ENCODE measurements around a stretch of chr13.

- PRO-cap, result no peak
Measured at GRCh38 chr13:40453129-40453674, 213.2 kb downstream of the FOXO1 start.

GRCh38 chr13:40470541-40471074, 195.8 kb downstream of the FOXO1 start:
- PRO-cap, result no peak

DNA sequence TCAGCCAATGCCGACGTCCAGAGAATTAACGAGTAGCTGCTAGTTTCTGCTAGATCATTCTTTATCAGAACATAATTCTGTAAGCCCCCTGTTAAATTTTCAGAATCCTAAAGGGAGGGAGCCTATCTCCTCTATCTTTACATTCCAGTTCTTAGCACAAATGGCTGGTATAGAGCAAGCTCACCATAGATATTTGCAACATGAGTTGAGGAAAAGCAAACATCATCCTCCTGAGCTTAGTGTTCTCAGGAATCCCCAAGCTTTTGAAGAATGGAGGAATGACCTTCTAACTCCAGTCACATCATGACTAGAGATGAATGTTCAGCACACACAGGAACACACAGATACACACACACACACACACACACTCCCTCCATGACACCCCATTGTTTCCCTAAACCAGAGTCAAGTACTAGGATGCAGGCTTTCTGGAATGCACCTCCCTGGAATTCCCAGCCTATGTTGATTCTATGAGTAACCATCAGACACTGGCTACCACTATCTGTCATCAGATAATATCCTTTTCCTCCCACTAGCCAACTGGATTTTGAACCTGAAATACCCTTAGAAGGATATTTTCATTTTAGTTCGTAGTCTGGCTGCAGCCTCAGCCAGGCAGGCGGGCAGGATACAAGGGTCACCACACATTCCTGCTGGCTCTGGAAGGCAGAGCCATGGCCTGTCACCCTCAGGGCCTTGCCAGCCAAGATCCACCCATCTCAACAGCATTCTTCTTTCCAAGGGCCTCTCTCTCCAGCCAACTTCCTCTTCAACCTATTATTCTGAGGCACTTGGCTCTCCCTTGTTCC, 162.4 kb downstream of the FOXO1 start:
- PRO-cap, result no peak

GRCh38 chr13:40569063-40569428, 97.4 kb downstream of the FOXO1 start:
- PRO-cap, result no peak

DNA sequence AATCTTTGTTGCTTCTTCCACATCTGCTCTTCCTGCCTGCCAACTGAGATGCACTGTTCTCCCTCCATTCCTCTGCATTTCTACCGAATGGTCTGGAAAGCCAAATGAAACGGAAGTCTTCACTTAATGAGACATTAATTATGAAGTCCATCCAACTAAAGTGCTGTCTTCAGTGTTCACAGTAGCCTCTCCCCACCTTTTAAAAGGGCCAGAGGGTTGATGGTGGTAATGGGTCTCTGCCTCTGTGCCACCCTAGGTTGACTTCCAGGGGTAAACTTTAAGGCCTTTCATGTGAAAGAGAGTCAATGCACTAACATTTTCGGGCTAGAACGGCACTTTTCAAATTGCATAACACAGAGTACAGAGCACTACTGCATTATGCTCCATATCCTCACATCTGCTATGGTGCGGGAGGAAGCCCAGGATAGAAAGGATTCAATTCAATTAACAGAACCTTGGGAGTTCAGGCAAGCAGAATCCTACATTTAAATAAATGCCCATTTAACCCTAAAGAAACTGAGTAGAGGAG, 78.7 kb downstream of the FOXO1 start:
- PRO-cap, result no peak

DNA sequence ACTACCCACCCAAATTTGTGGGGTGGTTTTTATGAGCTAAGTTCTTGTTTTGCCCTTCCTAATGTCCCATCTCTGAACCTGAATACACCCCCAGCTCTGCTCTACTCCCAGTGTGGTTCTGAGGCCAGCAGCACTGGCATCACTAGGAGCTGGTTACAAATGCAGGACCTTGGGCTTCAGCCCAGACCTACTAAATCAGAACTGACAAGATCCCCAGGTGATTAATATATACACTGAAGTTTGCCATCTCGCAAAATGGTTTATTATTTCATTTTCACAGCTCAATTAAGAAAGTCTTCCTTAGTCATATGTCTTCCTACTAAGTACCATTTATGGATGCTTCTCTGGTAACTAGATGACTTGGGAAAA, 67.9 kb downstream of the FOXO1 start:
- PRO-cap, result no peak

DNA sequence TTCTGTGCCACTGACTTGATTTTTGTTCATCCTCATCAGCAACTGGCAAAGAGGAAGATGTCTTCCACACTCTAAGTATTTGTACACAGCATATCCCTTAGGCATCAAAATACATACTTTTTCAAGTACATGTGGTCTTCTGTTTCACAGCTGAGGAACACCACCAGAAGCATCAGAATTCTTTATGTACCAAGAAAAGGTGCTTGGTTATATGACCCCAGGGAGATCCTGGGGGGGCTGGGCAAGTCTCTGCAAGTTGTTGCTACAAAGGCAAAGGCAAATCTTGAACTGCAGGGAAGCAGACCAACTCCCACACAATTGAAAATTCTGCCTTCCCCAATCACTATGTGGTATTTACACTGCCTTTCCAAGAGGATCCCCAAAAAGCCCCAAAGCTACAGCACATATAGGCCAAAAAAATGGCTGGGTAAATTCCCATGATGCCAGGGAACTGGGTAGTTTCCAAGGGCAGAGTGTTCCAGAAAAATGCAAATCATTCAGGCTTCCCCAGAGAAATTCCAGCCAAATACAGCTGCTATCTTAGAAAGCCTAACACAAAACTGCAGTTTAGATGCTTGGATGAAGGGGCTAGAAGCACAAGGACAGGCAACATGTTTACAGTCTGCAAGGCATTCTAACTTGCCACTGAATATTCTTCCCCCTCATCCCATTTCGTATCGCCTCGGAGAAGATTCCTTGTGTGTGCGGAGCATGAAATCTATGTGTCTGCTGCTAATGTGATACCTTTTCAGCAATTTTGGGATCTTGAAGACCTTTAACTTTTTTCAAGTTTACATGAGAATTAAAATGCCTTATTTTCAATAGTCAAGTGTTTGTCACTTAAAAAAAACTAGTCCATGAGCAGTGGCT, 6.3 kb downstream of the FOXO1 start:
- PRO-cap, result no peak

DNA sequence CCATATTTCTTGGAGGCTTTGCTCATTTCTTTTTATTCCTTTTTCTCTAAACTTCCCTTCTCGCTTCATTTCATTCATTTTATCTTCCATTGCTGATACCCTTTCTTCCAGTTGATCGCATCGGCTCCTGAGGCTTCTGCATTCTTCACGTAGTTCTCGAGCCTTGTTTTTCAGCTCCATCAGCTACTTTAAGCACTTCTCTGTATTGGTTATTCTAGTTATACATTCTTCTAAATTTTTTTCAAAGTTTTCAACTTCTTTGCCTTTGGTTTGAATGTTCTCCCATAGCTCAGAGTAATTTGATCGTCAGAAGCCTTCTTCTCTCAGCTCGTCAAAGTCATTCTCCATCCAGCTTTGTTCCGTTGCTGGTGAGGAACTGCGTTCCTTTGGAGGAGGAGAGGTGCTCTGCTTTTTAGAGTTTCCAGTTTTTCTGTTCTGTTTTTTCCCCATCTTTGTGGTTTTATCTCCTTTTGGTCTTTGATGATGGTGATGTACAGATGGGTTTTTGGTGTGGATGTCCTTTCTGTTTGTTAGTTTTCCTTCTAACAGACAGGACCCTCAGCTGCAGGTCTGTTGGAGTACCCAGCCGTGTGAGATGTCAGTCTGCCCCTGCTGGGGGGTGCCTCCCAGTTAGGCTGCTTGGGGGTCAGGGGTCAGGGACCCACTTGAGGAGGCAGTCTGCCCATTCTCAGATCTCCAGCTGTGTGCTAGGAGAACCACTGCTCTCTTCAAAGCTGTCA, 80.0 kb downstream of the SLC25A15 start:
- PRO-cap, result no peak

- PRO-cap, result no peak
Measured at GRCh38 chr13:40929062-40929580, 90.0 kb downstream of the ELF1 start.

DNA sequence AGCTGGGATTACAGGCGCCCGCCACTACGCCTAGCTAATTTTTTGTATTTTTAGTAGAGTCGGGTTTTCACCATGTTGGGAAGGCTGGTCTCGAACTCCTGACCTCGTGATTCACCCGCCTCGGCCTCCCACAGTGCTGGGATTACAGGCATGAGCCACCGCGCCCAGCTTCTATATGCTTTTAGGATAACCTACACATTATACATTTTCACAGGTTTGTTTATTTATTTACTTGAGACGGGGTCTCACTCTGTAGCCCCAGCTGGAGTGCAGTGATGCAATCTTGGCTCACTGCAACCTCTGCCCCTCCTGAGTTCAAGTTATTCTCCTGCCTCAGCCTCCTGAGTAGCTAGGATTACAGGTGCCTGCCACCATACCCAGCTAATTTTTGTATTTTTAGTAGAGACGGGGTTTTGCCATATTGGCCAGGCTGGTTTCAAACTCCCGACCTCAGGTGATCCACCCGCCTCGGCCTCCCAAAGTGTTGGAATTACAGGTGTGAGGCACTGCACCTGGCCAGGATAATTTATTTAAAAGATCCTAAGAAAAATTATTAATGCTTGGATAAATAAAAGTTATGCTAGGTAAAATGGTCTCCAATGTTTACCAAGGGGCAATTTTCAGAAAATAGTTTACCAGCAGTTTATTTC, 81.4 kb downstream of the ELF1 start:
- PRO-cap, result no peak

- PRO-cap, result no peak
Measured at GRCh38 chr13:40971281-40971831, 47.8 kb downstream of the ELF1 start.

DNA sequence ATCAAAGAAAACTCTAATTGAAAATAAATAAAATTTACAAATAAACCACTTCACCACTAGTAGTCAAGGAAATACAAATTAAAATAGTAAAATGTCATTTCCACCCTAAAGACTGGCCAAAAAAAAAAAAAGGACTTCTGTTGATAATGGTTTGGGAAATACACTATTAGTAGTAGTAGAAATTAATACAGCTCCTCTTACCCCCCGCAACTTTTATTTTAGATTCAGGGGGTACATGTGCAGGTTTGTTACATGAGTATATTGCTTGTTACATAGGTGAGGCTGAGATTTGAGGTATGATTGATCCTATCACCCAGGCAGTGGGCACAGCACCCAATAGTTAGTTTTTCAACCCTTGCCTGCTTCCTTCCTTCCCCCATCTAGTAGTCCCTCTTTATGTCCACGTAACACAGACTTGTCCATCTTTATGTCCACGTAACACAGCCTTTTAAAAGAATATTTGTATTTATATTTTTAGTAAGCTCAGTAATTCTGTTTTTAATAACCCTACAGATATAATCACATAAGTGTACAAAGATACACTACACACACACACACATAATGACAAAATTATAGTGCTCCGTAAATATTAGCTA, 40.3 kb downstream of the ELF1 start:
- PRO-cap, result no peak

DNA sequence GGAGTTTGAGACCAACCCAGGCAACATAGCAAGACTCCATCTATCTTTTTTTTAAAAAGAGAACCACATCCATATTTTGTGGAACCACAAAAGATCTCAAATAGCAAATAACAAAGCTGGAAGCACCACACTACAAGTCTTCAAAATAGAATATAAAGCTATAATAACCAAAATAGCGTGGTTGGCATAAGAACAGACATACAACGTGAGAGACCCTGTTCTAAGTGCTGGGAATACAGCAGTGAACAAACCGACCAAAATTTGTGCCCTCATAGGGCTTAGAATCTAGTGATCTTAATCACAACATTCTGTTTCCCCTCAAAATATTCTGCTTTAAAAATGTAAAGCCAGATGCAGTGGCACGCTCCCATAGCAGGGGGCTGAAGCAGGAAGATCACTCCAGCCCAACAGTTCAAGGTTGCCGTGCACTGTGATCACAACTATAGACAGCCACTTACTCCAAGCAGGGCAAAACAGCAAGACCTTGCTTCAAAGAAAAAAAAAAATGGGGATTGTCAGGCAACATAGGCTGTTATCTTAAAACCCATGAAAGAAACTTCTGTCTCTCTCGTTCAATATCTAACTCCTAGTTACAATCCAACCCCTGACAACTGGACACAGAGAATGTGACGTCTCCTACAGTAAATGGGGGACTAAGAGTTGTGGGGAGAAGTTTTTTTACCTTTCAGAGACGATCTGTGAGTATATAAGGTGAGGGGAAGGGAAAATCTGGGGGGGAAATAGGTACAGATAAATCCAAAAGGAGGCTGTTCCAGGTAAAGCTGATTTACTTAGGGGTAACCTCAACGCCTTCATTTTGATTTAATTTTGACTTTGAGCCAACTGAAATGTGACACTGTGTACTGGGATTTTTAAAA, 17.5 kb downstream of the ELF1 start:
- PRO-cap, result no peak

DNA sequence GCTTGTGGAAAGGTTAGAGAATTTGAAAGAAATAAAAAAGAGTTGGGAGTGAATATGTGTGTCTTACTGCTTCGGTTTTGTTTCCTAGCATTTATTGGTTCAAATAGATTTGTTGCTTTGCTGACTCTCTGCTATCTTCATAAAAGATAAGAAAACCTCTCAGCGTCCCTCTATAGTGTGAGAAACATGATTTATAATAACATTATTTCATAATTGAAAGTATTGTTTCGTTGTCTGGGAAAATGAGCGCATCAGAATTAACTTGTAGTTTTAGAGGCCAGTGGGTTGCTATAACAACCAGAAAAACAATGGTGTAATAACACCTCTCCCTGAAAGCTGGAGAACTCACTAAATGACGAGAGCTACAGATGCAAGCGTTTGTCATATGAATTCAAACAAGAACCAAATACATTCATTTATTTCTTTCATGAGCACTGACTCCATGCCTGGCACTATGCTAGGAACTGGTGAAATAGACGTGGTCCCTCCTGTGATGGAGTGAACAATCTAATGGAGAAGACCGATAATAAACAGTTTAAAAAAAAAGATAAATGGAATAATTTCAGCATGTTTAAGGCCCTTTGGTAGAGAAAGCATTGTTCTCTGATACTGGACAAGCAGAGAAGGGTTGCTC, 16.4 kb downstream of the KBTBD7 start:
- PRO-cap, result no peak

DNA sequence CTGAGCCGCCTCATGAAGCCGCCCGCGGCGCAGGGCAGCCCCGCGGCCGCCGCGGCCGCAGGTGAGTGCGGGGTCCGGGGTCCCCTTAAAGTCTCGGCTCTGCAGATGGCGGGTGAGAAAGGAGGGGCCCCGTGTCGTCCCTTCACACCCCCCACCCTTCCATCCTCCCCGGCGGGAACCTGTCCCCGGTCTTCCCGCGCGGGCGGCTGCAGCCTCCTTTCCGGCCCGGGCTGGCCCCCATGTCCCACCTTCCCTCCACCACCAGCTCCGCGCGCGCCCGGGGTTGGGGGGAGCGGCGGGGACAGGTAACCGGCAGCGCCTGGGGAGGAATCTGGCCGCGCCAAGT, 319 bp downstream of the RGCC start:
- PRO-cap, result no peak

DNA sequence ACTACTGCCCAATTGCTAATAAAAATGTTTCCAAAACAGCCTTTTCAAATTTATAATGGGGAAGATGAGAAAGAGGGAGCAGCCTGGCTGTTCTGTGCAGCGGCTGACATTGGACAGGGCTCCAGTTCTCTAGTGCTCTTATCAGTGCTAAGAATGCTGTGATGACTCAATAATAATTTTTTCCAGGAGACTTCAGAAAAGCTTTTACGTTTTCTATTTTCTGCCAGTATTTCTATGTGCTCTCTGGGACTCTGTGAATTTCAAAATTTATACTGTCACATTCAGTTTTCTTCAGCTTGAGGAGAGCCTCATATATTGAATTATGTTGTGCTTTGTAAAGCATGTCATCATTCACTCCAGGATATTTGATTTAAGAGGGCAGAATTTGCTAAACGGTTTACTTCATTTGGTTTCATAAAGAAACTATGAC, 209.6 kb downstream of the VWA8 start:
- PRO-cap, result no peak

DNA sequence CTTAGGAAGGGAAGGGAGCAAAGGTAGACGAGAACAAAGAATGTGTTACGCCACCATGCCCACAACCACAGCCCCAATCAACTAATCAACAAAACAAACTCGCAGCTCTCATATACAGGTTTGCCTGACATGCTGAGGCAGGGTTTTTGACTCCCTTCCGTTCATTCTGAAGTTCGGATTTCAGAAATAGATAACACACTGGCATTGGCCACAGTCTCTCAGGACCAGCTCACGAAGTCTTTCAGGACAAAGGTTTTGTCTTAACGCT, 13.7 kb upstream of the VWA8 start:
- PRO-cap, result no peak

- PRO-cap, result no peak
Measured at GRCh38 chr13:42011618-42011876, 36.9 kb upstream of the DGKH start.

GRCh38 chr13:42139961-42140462, 91.6 kb downstream of the DGKH start:
- PRO-cap, result no peak

DNA sequence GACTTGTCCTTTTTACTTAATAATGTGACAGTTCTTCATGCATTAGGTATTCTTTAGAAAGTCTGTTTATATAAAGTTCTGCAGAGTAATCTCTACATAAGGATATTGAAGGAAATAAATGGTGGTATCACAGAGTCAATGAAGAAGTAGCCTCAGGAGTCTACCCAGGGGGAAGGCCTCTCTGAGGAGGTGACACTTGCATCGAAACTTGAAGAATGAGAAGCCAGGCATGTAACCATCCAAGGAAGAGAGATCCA, 22.9 kb downstream of the AKAP11 start:
- PRO-cap, result no peak

Data from H9 (cell line).